Duodenum (tissue), 1 donor: ENCODE data around the genes NPAS3, EGLN3 and SRP54.

DNA sequence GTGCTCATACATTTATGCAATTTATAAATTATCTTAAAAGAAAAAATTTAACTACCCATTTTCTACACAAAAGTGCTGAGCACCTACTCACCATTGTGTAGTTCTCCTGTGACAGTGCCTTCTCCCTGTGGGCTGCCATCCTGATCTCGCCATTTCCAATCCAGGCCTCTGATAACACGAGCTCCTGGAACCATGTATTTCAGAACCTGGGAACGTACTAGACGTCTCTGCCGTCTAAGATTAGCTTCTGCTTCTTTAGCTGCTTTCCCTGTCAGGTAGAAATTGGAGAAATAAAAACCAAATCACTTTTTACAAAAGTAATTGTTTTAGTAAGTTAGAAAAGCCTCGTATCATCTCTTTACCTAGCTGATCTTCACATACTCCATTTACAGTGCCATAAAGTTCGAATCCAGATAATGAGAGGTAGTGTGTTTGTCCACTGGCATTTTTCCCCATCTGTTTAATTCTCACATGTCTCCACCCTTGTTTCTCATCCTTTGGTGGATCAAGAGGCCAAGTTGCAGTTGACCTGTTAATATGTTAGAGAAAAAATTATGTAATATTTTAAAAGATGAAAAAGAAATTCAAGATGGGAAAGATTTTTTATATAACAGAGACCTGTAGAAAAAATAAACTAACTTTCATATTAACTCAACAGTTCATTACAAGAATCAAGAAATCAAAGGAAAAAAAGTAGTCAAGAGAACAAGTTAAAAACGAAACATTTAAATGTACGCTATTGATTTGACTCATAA is 74.3 kb downstream of the HECTD1 start:
- PRO-cap: no peak

DNA sequence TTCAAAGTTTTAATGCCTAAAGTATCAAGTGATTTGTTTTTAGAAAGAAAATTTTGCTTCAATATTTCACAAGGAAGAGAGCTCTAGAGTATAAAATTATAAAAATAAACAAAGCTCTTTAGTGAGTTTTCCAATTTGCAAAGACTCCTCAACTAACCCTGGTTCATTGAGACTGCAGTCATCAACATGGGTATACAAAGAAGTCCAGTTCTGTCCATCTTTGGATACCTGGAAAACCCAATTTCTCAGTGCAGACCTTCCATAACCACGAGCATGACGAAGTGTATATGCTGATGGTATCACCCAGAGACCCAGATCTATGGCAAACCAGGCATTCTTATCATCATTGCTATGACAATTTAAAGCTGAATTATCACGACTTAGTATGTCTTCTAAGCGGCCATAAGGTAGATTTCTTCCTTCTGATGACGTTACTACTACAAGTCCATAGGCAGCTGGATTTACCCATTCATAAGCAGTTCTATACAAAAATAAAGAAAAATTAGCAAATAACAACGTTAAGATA is 72.8 kb downstream of the HECTD1 start:
- PRO-cap: no peak

- PRO-cap: bidirectional peak, plus-strand start at chr14:31230005, minus-strand start at chr14:31229733
These were observed 22.1 kb upstream of the HECTD1 start for GRCh38 chr14:31229423-31230427.

- PRO-cap: no peak
These were observed 92.7 kb upstream of the HECTD1 start for GRCh38 chr14:31300189-31300882.

GRCh38 chr14:31937591-31938348 is 139.3 kb upstream of the ARHGAP5 start:
- PRO-cap: unidirectional peak, plus-strand start at chr14:31938173

DNA sequence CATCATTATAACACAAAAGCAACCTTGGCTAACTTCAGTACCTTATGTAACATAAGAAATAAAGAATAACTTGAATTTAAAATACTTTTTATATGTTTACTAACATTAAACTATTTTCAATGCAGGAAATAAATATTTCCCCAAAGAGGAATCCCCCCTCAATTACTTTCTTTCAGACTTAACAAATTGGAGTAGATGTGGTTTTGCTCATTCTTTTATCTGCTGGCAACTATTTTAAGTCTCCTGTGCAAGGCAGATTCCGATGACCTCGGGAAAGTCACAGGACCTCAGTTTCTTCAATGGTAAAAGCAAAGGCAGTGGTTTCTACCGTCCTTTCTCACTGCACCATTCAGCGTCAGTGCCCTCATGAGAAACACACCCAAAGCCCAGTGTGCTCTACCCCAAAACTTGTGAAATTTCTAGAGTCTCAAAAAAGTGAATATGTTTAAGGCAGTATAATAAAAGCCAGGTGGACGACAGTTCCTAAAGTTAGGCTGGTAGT is 1.5 kb upstream of the ARHGAP5 start:
- PRO-cap: unidirectional peak, plus-strand start at position 317 of the sequence

GRCh38 chr14:32311693-32312290 is 17.3 kb upstream of the AKAP6 start:
- PRO-cap: no peak

DNA sequence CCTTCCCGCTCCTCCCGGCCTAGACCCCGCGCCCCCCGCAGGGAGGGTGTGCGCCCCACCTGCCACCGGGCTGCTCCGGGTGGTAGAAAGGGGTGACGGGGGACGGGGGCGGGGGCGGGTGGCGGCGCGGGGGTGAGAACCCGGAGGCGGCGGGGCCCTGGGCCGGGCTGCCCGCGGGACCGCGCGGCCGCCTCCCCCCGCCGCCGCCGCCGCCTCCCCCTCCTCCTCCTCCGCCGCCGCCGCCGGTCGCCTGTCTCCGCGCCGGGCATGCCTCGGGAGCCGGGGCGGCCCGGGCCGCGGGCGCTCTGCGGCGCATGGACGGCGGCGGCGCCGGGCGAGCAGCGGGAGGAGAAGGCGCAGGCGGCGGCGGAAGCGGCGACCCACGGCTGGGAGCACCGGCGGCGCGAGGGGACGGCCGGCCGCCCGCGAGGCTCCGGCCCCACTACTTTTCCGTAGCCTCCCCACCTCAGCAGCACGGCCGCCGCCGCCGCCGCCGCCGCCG is at the start of gene NPAS3:
NPAS3 (plus strand) TSS at position 242 of the 502 bp plus-strand sequence.
- PRO-cap: no peak

- PRO-cap: no peak
These were observed 105.4 kb downstream of the NPAS3 start for GRCh38 chr14:33044117-33044463.

GRCh38 chr14:33932807-33933372 is 18.0 kb downstream of the EGLN3 start:
- PRO-cap: no peak

- PRO-cap: bidirectional peak, plus-strand start at chr14:33951242, minus-strand start at chr14:33951071
These were observed at the start of gene EGLN3 for GRCh38 chr14:33950237-33951319. EGLN3 (minus strand) TSS chr14:33951074.

GRCh38 chr14:34615286-34615992 is 14.5 kb downstream of the SNX6 start:
- PRO-cap: no peak

GRCh38 chr14:34782871-34783478 is 68.6 kb upstream of the CFL2 start:
- PRO-cap: no peak

DNA sequence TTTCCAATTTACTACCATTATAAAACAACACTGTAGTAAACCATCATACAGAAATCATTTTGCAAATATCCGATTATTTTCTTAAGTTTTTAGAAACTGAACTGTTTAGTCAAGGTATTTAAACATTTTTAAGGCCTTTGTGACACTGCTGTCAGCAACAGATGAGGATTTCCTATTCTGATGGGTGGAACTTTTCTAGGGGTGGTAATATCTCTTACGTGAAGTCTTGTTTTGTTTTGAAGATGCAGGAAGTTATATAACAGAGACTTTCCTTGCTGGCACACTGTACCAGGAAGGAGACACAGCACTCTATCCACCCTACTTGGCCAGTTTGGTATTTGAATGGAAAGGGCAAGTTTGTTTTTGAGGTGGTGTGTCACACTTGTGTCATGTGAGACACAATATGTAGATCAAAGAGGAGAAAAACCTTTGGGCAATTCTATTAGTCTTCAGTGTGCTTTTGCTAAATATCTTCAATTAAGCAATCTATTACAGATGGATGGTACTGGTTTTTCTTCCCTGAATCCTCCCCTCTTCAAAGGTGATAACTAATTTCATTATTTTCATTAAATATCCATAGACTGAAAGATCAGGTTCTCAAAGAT is 51.6 kb upstream of the SRP54 start:
- PRO-cap: unidirectional peak, plus-strand start at position 262 of the sequence

GRCh38 chr14:34982812-34983180 is at the start of gene SRP54:
SRP54 (plus strand) TSS chr14:34982992.
- PRO-cap: bidirectional peak, plus-strand start at chr14:34982992, minus-strand start at chr14:34982942

GRCh38 chr14:35050439-35051115 is 4.5 kb downstream of the FAM177A1 start:
- PRO-cap: no peak

DNA sequence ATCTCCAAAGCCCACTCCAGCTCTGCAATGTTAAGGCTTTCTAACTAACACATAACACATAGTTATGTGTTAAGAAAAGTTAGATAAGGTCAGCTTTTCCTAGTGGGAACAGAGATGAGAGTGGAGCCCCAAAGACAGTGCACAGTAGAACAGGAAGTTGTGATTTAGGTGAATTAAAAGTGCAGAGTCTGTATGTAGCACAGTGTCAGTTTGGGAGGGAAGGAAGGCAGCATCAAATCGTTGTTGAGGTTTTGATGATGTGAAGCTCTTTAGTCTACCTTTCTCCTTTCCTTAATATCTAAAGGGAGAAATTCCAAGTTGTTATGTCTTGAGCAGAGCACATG is 31.7 kb downstream of the PRORP start:
- PRO-cap: no peak

DNA sequence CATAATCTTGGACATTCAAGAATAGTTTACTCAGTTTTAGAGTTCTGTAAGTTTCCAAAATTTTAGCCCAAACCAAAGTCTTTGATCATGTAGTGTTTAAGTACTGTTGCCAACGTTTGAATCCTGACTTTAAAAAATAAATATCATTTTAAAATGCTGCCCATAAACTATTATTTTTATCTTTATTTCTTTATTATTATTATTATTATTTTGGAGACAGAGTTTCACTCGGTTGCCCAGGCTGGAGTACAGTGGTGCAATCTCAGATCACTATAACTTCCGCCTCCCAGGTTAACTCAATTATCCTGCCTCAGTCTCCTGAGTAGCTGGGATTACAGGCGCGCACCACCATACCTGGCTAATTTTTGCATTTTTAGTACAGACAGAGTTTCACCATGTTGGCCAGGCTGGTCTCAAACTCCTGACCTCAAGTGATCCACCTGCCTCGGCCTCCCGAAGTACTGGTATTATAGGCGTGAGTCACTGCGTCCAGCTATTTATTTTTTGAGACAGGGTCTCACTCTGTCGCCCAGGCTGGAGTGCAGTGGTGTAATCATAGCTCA is 6.4 kb downstream of the PSMA6 start:
- PRO-cap: no peak

GRCh38 chr14:35337702-35338274 is 45.6 kb downstream of the PSMA6 start:
- PRO-cap: no peak

DNA sequence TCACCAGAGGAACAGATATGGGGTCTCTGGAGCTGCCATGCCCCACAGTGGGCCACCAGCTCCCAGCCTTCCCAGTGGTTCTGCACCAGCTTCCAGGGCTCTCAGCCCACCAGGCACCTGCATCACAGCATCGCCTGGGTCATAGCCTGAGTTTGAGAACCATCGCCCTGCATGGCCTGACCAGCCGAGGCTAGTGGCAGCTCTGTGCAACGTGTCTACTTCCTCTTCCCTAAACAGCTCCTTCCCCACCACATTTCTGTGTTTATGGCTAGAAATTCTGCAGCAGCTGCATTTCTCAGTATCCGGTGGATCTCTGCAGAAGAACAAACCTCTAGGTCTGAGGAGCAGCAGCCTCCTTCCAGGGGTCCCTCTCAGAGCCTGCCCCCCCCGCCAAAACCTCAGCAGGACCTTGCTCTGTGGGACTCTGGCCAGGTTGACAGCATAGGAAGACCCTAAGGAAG is 47.6 kb downstream of the PSMA6 start:
- PRO-cap: bidirectional peak, plus-strand start at position 301 of the sequence, minus-strand start at position 189 of the sequence